Glomerular endothelial cell (primary cell): ENCODE measurements around the genes TBC1D8 and RFX8.

DNA sequence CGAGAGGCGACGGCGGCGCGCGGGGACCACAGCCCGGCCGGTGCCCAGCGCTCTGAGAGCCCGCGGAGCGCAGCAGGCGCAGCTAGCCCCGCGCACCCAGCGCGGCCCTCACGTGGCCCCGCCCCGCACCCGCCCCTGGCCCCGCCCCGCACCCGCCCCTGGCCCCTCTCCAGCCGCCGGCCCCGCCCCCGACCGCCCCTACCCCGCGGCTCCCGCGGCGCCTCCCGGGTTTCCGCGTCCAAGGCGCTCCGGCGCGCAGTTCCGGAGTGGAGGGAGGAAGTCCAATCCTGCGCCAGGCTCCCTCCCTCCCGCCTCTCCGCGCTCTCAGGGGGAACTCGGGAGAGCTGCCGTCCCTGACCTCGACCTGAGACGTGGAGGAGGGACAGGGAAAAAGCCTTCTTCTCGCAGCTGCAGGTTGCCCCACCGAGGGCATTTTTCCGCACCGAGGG lies at the start of gene TBC1D8:
Gene TBC1D8 (minus strand): TSS at position 54 of the 449 bp plus-strand sequence.
- RAMPAGE, long total RNA: no peak

DNA sequence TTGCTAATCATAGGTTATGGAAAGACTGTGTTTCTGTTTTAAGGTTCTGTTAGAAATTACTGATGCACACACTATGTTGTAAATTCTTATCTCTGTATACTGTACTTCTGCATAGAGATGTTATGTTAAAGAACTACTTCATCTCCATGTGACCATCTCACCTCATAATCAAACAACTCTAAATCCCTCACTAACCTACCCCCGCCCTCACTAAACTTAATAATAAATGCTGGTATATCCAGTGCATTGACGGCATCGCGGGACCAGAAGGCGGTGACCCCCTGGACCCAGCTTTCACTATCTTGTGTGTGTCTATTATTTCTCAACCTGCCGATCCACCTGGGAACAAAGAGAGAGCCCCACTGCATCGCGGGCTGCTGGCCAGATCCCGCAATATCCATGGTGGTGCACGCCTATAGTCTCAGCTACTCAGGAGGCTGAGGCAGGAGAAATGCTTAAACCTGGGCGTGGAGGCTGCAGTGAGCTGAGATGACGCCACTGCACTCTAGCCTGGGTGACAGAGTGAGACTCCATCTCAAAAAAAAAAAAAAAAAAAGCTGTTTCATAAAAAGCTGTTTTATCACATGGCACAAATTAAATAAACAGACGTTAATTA lies 7.9 kb upstream of the CNOT11 start:
- RAMPAGE, long total RNA: no peak

DNA sequence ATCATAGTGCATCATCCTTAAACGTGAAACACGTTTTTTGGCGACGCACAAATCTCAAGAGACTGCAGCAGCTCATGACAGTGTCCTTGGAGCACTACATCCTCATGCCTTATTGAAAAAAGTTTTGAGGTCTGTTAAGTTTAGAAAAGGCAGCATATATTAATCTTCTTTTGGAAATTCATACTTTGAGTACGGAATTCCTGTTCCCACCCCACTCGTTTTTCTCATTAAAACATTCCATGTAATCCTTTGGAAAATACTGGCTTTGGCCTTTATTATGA lies 15.7 kb downstream of the CNOT11 start:
- RAMPAGE, long total RNA: no peak

DNA sequence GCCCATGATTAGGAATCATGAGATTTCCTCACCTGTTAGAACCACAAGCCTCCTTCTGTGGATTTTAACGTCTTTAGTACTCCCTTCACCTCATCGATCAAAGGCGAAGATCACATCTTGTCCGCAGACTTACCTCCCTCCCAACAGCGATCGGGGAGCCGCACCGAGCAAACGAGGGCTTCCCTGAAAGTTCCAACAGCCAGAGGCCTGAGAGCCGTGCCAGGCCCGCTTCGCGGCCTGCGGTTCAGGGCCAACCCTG lies 763 bp downstream of the RNF149 start:
- RAMPAGE, long total RNA: no peak

- RAMPAGE, long total RNA: no peak
Observed at GRCh38 chr2:101330342-101331342, 22.1 kb upstream of the RNF149 start.

DNA sequence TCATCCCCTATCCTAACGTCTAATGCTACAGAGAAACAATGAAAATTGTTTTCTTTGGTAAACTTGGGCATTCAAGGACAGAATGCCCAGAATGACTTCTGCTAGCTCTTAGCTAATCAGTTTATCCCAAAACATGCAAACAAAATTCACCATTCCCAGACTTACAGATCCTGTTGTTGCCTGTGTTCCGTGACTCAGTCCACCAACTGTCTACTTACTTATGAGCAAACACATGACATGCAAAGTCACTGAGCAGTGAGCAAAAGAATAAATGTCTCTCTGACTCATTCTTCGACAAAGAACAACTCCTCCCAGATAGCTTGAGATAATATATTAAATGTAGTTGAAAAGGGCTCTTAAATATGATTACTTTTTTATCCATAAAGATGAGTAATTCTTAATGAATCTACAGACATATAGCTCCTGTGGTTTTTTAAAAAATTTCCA lies 9.0 kb upstream of the CREG2 start:
- RAMPAGE, long total RNA: no peak

- RAMPAGE, long total RNA: no peak
Observed at GRCh38 chr2:101474917-101475481, at the start of gene RFX8. Gene RFX8 (minus strand): TSS chr2:101475112.

DNA sequence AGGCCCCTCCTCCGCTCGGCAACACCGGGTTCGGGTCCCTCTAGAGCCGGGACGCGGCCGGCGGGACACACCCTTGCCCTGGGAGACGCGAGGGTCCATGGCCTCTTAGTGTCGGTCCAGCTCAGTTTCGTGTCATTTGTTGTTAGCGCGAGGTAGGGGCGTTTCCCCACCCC lies 500 bp upstream of the MAP4K4 start:
- RAMPAGE, long total RNA: no peak

GRCh38 chr2:101698829-101699794 lies 1.6 kb downstream of the MAP4K4 start:
- RAMPAGE, long total RNA: no peak

GRCh38 chr2:101699795-101700154 lies 2.3 kb downstream of the MAP4K4 start:
- RAMPAGE, long total RNA: no peak

- RAMPAGE, long total RNA: no peak
Observed at GRCh38 chr2:101741875-101742593, 44.5 kb downstream of the MAP4K4 start.

GRCh38 chr2:101790676-101791371 lies 93.3 kb downstream of the MAP4K4 start:
- RAMPAGE, long total RNA: no peak

GRCh38 chr2:101961727-101962715 lies 29.7 kb upstream of the IL1R2 start:
- RAMPAGE, long total RNA: no peak

GRCh38 chr2:101989795-101990142 lies 2.0 kb upstream of the IL1R2 start:
- RAMPAGE, long total RNA: no peak

DNA sequence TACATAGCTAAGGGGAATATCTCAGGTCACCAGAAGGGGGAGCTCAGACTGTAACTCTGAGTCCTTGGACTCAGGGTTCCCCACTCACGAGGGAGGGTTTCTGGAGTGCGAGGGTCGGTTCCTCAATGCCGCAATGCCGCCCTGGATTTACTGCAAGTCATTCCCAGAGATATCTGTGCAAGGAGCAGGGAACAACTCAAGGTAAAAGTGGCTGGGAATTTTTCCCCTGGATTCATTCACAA lies 14.6 kb downstream of the IL1R2 start:
- RAMPAGE, long total RNA: no peak

DNA sequence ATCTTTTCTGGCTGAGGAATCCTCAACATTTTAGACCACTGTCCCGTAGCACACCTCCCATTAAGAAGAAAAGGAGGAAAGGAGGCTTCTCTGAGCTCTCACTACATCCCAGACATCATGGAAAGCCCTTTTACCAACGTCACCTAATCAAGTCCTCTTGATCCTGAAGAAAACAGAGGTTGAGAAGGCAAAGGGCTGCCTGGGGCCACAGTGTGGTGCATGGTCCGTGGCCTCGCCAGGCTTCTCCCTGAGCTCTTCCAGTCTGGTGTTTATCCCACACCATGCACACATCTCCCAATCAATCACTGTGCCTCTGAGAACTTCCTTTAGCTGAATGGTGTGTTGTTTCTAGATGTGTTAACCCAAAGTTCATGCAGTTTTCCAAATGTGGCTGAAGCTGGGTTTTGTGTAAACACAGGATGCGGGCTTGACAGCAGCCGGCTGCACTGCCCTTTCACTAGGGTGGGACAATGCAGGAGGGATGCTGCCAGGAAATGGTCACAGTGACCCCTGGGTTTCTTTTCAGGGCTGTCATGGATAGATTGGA lies 54.4 kb downstream of the IL1R2 start:
- RAMPAGE, long total RNA: no peak

DNA sequence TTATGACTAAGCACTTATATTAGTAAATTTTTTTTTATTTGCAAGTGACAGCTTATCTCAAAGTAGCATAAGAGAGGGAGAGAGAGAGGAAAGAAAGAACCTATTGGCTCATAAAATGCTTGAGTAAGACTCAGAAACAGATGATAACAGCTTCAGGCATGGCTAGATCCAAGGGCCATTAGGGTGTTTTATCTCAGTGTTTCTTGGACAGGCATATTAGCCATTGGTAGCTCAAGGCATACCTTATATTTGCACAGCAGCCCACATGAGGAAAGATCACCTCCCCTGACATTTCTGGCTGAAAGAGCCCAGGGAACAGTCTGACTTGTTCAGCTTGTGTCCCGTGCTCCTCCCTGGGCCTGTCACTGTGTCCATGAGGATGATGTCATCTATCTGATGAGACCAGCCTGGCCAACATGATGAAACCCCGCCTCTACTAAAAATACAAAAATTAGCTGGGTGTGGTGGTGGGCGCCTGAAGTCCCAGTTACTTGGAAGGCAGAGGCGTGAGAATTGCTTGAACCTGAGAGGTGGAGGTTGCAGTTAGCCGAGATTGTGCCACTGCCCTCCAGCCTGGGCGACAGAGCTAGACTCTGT lies 64.4 kb downstream of the IL1R2 start:
- RAMPAGE, long total RNA: no peak

- RAMPAGE, long total RNA: no peak
Observed at GRCh38 chr2:102115217-102115792, 27.2 kb upstream of the IL1R1 start.

DNA sequence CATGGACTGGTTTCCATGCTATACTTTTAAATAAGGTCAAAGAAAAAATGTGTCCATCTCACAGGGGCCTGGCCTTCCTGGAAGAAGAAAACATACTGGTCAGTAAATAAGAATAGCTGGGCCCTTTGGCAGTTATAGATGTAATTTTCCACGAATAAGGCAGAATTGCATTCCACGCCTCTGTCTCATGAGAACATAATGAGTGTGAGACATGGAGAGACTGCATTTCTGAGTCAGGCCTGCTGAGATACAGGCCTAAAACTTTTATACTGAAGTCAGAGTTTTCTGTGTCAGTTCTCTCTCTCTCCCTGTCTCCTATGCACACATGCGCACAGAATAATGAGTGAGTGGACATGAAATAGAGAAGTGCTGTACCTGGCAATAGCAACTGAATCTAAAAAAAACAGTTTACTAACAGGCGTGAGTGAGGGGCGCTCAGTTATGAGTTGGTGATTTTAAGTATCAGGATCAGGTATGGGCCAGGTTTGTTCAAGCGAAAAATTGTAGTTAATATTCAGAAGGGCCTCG lies 20.4 kb upstream of the IL1R1 start:
- RAMPAGE, long total RNA: no peak

DNA sequence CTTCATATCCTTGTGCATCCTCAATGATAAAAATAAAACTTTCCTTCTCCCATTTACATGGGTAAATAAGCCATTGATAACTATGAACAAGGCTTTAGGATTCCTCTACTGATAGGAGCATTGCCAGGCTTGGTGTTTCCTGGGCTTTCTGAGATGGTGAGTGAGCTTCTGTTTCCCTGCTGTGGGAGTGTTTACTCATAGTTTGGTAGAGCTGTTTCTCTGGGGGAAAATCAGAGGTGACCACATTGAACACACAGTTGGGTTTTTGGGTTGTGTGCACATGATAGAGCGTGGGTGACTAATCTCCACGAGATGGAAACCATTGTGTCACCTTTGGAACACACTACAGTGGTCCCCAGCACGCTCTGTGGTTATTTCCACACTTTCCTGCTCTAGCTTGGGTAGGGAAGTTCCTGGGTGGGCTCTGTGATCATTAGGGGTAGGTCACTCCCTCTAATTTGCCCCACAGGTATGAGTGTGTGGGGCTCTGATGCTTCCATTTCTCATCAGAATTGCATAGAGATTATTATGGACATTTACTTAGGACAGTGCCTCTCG lies 5.4 kb downstream of the IL1R1 start:
- RAMPAGE, long total RNA: no peak